Melanocyte of skin (primary cell): ENCODE measurements around a stretch of chr1.

GRCh38 chr1:93628215-93629148 lies 53.2 kb downstream of the BCAR3 start:
- CAGE, long polyA plus RNA, 2 experiments: no peak in any of the 2 experiments

DNA sequence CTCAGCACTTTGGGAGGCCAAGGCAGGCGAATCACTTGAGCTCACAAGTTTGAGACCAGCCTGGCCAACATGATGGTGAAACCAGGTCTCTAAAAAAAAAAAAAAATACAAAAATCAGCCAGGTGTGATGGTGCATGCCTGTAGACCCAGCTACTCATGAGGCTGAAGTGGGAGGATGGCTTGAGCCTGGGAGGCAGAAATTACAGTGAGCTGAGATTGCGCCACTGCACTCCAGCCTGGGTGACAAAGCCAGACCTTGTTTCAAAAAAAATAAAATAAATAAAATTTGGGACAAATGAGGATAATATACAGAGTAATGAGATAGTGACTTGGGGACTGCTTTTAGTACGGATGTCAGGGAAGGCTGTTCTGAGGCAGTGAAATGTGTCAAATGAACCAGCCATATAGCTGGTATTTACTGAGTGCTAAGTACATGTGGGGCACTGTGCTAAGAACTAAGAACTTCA lies 51.2 kb downstream of the BCAR3 start:
- CAGE, long polyA plus RNA, 2 experiments: no peak in any of the 2 experiments

- CAGE, long polyA plus RNA, 2 experiments: no peak in any of the 2 experiments
Observed at GRCh38 chr1:93656082-93656858, 25.4 kb downstream of the BCAR3 start.

DNA sequence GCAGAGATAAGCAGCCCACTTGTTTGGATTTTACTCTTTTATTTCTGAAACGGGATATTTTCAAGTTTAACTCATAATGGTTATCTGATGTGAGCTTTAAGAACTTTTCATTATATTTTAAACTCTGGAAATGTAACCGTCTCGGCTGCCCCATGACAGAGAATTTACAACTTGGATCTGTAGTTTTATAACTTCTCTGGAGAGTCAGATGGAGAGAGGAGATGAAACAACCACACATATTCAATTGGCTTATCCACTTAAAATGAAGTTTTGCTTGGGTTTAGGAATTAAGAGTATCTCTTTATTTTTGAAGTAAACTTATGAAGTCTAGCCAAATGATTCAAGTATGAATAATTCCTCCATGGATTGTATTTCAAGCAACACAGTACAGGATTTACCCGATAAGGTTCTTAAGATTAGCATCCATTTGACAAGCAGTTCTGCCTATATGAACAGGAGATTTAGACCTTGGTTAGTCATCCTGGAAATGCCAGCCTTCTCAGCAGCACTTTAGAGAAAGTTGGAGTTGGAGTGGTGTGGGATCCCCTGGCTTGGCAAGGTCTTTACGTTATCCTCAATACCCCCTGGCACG lies 1.7 kb downstream of the BCAR3 start:
- CAGE, long polyA plus RNA, 2 experiments: no peak in any of the 2 experiments

- CAGE, long polyA plus RNA, 2 experiments: no peak in any of the 2 experiments
Observed at GRCh38 chr1:93844315-93844598, 34.7 kb downstream of the DNTTIP2 start.

DNA sequence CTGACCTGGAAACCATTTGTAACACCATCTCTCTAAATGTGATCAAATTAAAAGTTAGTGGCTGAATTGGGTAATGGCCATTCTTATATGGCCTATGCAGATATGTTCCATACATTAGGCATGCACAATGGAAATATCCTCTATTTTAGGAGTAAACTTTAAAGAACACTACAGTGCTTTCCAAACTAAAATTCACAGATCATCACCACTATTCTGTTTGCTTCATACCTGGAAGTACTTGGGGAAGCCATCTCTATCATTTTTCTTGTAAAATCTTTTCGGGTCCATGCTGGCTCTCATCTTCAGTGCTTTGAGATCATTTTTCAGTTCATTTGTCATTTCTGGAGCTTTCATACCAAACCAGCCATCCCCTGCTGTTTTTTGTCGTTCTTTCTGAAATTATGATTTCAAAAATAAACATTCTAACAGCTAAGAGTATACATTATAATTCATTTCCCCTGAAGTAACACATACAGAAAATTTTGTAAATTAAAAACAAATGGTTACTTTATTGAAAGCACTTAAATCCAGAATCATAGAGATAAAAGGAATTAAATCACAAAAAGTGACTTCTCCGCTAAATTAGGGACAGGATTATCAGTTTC lies 7.1 kb downstream of the DNTTIP2 start:
- CAGE, long polyA plus RNA, 2 experiments: no peak in any of the 2 experiments

DNA sequence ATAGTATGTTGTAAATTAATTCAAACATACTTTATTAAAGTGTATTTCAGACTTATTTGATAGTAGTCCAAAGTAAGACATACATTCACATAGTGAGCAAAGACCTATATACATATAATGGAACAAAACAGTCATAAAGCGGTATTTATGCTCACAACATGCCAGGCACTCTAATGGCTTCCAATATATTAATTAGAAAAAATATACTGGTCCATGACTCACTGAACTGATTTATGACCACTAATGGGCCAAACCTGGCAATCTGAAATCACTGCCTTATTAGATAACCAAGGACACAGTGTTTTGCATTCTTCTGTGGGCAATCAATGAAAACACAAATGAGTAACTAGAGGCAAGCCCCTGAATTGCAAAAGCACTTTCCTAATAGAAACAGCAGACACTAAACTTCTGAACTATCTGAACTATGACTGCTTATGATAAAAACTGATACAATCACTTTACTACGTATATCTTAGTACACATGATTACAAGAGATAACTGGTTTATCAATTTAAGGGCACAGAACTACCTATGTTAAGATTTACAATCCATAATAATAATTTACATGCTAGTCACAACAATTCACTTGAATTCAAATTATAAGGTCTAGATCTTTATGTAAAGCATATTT lies 3.5 kb downstream of the GCLM start:
- CAGE, long polyA plus RNA, 2 experiments: no peak in any of the 2 experiments

DNA sequence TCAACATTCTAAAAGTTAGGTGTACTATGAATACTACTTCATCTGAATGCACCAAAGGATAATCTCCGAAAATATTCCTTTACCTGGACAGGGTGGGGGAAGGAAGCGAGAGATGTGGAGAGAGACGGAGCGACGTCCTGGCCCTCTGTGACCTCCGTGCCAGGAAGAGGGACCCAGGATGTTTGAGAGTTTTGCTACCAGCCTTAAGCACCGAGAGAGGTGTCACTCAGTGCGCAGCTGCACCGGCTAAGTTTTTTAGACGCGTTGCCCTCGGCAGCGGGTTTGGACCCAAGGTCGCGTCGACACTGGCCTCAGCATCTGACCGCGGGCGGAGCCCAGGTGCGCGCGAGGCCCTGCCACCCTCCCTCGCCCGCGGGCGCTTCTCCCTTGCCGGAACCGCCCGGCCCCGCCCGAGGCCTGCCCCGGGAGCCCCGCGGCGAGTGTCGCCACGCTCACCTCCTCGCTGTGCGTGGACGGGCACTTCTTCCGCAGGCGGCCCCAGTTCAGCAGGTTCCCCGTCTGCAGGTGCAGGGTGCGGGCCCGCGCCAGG lies 573 bp downstream of the GCLM start:
- CAGE, long polyA plus RNA, 2 experiments: no peak in any of the 2 experiments

DNA sequence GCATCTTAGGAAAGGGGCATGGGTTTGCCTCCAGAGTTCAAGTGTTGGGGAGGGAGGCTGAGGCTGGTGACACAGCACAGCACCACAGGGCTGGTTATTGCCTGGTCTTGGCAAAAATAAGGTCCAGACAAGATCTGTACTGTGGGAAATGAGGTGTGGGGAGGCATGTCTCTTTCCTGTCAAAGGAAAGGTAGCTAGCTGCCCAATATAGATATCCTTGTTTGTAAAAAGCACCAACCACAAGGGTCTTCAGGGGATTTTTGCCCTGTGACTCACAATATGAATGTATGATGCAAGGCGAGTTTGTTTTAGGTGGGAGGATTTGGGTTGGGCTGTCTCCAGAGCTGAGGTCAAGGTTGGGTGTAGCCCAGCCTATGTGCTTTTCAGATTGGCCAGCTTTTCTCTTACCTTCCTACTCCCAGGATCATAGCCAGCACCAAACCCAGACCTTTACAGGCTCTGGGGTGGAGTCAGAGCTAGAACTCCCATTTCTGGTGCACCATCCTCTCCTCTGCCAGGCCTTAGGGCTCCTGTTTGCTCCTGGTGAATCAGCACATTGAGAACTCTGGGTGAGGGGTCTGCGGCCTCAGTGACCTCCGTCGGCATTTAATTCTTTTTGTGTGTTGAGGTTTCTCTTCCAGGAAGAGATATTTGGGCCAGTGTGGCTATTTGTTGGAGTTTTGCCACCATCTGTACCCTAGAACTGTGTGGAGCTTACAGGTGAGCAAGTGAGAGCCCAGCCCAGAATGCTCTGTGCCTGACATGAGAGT lies 55.5 kb upstream of the GCLM start:
- CAGE, long polyA plus RNA, 2 experiments: no peak in any of the 2 experiments

DNA sequence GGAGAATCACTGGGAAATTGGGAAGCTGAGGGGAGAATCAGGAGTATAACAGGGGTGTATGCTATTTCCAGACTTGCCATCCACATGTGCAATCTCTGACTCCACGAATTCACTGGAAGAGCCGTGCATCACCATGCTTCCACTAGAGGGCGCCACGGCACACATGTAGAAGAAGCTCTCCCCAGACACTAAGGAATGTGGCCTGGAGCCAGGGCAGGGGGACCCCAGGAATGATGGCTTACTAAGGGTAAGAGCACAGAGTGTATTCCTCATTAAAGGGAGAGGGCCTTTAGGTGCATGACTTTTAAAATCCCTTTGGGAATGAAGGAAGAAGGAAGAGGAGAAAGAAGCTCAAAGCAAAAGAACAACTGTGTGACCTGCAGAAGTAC lies 81.4 kb downstream of the ABCA4 start:
- CAGE, long polyA plus RNA, 2 experiments: no peak in any of the 2 experiments

DNA sequence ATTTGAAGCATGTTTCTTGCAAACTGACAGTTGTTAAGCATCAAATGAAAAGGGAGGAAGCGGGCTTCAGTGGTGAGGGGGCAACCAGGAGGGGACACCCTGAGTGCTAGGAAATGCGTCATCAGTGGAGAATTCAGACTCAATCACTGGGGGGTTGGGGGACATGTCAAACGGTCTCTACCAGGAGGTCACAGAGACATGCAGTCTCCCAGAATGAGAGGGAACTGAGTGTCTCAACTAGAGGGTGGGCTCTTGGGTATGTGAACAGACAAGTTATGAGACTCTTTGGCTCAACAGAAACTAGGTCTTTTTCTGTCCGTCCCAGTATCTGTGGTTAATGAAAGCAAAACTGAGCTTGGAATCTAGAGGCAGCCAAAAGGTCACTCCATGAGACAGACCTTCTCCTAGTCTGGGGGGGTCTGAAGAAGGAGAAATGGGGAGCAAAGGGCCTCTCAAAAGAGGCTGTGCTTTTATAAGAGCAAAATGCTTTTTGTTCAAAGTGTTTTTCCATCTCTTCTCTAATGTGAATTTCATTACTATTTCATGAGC lies 28.5 kb downstream of the ABCA4 start:
- CAGE, long polyA plus RNA, 2 experiments: no peak in any of the 2 experiments

GRCh38 chr1:94095000-94095825 lies 25.7 kb downstream of the ABCA4 start:
- CAGE, long polyA plus RNA, 2 experiments: no peak in any of the 2 experiments

GRCh38 chr1:94103817-94104016 lies 17.2 kb downstream of the ABCA4 start:
- CAGE, long polyA plus RNA, 2 experiments: no peak in any of the 2 experiments

DNA sequence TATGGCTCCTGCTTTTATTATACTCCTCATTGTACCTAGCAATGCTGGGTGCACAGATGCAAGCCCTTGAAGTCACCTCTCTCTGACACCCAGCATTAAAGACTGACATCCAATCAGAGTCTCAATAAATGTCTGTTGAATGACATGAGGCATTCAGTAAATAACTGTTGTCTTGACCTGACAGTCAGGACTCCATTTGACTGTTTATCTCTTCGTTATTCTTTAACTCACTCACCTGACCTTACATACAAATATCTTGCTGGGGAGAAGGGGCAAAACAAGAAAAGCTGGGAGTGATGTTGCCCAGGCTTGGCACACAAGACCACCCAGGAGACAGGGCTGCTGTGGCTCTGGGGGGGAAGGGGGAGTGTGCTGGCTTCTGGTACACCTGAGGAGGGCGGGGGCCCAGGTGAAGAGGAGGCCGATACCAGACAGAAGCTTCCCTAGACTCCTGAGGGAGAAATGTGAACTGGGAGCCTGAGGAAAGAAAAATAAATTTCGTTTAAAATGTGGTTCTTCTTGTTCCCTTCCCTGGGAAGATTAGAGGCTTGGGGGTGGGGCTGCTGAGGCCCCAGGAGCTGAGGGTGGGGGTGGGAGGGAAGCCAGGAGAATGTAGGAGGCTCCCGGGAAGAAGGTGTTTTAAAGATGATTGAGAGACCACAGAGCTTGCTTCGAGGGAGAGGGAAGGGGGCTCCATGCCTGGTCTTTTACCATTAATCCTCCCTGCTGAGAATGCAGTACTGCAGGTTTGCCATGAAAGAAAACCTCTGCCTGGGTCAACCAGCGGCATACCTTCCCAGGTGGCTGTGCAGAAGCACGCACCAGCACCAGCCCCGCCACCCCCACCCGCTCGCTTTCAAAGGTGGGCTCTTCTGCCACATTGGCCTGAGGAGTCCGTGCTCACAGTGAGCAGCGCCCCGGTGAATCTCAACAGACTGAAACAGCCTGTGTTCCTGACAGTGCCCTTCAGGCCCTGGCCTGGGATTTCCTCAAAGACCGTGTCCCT lies 15.6 kb downstream of the ABCA4 start:
- CAGE, long polyA plus RNA, 2 experiments: no peak in any of the 2 experiments

DNA sequence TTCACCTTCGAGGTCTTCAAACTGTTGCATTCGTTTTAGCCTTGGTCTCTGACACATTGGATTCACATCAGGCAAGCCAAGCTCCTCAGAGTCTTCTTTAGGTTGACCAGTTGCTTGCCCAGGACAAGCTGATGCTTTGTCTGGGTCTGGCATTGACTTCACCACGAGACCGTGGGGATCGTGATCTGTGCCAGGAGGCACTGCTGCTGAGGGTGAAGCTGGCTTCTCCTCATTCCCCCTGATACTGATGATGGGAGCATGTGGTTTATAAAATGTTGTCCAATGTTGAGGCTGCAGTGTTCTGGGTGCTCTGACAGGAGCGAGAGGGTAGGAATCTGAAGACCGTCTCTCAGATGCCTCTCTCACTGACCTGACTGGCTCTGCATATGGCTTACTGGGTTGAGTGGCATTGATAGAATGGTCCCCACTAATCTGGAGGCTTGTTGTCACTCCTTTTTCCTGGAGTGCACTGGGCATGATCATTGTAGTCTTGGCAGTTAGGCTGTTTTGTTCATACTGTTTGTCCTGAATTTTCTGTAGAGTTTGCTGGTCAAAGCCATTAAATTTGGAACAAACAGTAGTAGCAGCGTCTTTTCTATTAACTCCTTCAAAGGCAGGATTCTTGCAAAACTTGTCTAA lies 53.1 kb upstream of the ABCA4 start:
- CAGE, long polyA plus RNA, 2 experiments: no peak in any of the 2 experiments

DNA sequence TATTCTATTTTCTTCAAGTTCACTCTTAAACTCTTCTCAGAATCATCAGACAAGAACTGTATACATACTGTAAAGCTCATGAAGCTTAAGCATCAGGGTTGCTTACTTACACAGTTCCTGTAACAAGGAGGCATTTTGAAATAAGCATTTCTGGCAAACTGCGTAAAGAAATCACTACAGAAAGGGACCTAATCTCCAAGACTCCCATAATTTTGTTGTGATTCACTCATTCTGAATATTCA lies 8.6 kb upstream of the ARHGAP29 start:
- CAGE, long polyA plus RNA, 2 experiments: no peak in any of the 2 experiments

- CAGE, long polyA plus RNA, 2 experiments: no peak in any of the 2 experiments
Observed at GRCh38 chr1:94322571-94323325, 85.4 kb upstream of the ARHGAP29 start.

- CAGE, long polyA plus RNA, 2 experiments: no peak in any of the 2 experiments
Observed at GRCh38 chr1:94379494-94379993, 38.6 kb upstream of the ABCD3 start.

DNA sequence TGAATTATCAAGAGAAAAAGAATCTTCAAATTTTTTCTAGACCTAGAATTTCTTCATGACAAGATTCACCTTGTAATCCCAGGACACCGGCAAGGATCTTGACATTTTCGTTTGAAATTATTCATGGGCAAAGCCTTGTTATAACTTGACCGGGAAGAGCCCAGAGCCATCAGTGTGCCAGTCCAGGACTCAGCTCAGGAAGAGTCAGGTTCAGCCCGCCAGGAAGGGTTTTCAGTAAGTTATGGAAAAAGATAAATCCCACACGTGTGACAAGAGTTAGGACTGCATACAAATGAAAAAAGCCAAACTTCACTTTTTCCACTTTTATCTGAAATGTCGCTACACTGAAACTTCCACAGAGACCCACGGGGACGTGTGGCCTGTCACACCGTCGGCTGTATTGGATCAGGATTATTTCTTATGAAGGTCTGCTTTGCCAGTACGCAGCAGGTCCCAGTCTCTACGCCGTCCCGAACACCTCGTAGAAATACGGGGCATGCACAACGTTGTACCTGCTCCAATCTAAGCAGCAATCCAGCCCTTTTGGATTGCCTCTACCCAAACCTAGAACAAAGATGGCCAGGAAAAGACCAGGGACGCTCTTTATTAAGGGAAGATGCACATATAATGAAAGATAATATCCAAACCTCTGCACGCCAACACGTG lies 923 bp downstream of the F3 start:
- CAGE, long polyA plus RNA, 2 experiments: no peak in any of the 2 experiments

- CAGE, long polyA plus RNA, 2 experiments: no peak in any of the 2 experiments
Observed at GRCh38 chr1:94552049-94552773, 10.7 kb upstream of the F3 start.